Airway epithelial cell (primary cell): ENCODE results near the gene CITED2.

- RAMPAGE, long total RNA = no peak
Observed at GRCh38 chr6:139373669-139373961, 833 bp downstream of the CITED2 start.

GRCh38 chr6:139373962-139374714 is at the start of gene CITED2:
Gene CITED2 (minus strand): TSS chr6:139374648.
- RAMPAGE, long total RNA = start-site peak on the minus strand at chr6:139374645-139374653, 1,803 and 455 reads in 2 replicates

GRCh38 chr6:139472327-139473042 is 98.0 kb upstream of the CITED2 start:
- RAMPAGE, long total RNA = no peak

DNA sequence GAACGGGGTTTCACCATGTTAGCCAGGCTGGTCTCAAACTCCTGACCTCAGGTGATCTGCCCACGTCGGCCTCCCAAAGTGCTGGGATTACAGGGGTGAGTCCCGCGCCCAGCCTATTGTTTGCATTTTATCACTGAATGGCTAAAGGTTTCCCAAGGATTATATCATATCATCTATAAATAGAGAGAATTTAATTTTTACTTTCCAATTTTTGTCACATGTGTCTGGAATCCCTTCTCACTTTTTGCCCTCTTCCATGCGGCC is 130.9 kb upstream of the CITED2 start:
- RAMPAGE, long total RNA = no peak

DNA sequence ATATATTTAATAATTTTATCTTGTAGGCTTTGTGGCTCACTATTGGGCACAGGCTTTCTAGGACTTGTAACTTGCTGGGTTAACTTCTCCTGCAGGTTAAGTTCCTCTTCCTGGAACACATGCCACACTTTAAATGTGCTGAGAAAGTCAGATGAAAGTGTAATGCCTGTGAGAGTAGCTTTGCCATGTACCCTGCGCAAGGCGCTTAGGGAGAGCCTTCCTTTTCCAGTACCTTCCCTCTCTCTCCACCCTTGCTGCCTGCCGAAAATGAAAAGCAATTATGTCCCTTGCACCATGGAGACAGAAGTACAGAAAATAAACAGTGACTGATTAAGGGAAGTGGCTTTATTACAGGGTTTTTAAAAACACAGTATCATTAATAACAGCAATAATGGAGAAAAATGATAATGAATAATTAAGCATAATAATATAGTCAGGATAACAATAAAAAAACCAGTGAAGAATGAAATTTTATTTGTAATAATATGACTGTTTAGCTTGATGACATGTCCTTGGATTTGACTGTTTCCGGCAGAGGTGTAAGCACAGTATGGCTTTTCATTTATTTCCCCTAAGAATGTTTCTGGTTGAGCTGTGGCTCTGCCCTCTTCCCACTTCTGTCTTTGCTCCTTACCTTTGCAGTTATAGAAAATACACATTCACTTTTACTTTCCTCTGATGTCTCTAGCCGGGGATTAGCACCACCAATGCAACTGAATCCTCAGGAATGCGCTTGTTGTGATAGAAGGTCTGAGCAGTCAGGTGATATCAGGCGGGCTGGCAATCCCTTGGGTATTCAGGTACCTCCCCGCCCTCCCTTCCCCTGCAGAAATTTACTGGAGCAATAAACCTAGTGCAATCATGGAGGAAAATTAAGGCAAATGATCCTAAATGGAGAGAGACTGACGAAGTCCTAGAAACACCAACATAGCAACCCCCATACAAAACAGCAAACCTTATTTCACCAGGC is 472.4 kb upstream of the CITED2 start:
- RAMPAGE, long total RNA = no peak

- RAMPAGE, long total RNA = no peak
Observed at GRCh38 chr6:140343009-140343658, 968.7 kb upstream of the CITED2 start.

- RAMPAGE, long total RNA = no peak
Observed at GRCh38 chr6:140609917-140610269, 1235.4 kb upstream of the CITED2 start.

GRCh38 chr6:140897819-140898813 is 1234.6 kb upstream of the GJE1 start:
- RAMPAGE, long total RNA = no peak

GRCh38 chr6:141463133-141463580 is 669.6 kb upstream of the GJE1 start:
- RAMPAGE, long total RNA = no peak

DNA sequence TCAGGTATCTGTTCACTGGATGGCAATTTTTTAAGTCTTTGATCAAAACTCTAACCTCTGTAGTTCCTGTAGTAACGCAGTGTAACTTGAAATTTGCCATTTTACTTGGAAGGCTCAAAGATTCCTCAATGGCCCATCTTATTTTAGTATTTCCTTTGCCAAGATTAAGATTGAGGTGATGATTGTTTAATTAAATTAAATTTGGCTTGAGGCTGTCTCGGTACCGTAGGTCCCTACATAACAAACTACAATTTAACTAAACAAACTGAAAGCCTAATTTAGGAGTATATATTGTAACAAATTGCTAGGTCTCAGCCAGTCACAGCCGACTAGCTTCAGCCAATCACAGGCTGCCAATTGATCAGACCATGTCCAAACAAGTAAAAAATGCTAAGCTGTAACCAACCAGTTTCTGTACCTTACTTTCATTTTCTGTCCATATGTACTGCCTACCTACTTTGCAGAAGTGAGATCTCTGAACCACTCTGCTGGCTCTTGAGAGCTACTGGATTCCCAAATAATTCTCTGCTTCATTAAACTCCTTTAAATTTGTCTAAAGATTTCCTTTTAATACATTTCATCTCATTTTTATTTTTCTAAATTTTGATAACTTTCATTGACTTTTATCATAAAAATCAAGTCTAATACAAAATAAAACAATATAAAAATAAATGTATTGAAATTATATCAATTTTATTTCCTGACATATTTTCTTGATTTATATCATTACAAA is 648.0 kb upstream of the GJE1 start:
- RAMPAGE, long total RNA = no peak

DNA sequence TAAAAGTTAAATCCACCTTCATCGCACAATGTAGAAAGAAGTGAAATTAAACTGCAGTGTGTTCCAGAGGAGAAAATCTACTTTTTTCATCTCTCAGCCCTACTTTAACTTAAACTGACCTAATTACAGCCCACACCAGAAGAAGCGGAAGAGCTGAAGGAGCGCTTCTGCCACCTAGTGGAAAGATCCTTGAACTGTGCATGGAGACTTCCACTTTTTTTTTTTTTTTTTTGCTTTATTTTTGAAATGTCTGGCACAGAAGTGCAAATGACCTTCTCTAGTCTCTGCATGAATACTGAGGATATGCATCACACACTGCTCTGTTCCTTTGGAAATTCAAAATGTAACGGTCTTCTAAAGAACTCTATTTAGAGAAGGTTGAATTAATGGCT is 569.9 kb upstream of the GJE1 start:
- RAMPAGE, long total RNA = no peak

GRCh38 chr6:142378058-142378974 is 76.5 kb downstream of the ADGRG6 start:
- RAMPAGE, long total RNA = no peak

DNA sequence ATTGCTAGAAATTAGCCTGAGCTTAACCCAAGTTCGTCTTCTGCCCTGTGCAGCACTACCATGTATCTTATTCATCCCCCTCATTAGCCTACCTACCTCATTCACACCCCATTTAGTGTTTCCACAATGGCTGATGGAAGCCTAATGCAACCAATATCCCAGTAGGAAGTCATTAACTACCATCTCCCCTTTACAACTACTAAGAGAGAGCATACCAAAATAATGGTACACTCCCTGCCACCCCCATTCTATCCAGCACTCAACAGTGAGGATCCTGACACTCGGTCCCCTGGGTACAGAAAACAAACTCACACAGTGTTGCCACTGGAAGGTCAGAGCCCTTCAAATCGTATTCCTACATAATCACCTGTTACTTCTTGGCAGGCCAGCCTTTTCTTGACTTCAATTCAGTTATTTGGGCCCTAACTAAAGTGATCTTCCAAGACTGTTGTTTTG is 234.9 kb downstream of the HIVEP2 start:
- RAMPAGE, long total RNA = no peak

GRCh38 chr6:142801890-142802477 is 143.0 kb downstream of the HIVEP2 start:
- RAMPAGE, long total RNA = no peak

DNA sequence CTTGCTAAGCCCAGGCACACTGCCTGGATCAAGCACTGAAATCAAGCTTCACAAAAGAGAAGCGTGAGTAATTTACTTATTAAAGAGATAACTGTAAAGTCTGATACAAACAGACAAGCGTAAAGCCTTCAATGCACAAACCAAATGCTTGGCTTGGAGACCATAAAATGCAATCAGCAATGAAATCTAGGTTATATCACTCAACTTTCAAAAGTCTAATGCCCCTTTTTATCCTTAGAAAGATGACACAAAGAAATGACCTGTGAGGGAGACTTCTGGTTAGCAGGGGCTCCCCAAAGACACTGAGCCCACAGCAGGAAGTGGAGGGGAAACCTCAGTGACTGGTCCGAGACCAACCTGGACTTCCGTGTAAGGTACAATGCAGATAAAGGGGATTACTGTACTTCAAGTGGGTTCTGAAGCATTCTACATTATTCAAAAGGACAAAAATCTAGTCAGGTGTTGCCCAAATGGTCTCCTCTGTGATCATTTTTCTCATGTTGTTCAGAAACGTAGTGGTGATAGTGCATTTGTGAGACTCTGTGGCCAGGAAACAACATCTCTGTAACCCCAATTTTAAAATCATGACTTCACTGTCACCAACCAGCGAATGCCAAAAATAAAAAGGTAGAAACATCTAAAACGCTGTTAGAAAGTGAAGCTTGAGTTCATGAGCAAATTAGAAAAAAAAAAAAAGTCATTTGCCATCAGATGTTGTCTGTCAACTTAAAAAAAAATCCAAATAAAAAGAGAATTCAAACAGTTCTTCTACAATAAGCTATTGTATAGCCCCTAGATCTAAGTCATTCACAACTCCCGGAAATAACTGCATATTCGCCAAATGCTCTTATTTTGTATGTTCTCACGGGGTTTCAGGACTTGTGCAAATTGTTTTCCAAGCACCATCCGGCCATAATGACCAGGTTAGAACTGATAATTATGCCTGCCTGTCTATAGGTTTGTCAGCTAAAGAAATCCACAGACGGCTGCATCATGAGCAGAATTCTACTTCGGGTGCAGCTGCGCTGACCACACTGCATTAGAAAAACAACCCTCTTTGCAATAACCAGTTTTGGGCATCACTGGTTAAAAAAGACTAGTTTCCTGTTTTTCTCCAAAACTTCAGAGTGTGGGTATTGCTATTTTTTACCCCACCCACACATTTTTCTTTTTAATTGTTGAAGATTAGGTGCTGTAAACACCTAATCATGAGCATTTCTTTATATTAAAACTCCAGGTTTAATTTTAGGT is 88.0 kb downstream of the HIVEP2 start:
- RAMPAGE, long total RNA = no peak

- RAMPAGE, long total RNA = no peak
Observed at GRCh38 chr6:142872442-142872951, 72.5 kb downstream of the HIVEP2 start.

- RAMPAGE, long total RNA = no peak
Observed at GRCh38 chr6:142913470-142914155, 31.4 kb downstream of the HIVEP2 start.

DNA sequence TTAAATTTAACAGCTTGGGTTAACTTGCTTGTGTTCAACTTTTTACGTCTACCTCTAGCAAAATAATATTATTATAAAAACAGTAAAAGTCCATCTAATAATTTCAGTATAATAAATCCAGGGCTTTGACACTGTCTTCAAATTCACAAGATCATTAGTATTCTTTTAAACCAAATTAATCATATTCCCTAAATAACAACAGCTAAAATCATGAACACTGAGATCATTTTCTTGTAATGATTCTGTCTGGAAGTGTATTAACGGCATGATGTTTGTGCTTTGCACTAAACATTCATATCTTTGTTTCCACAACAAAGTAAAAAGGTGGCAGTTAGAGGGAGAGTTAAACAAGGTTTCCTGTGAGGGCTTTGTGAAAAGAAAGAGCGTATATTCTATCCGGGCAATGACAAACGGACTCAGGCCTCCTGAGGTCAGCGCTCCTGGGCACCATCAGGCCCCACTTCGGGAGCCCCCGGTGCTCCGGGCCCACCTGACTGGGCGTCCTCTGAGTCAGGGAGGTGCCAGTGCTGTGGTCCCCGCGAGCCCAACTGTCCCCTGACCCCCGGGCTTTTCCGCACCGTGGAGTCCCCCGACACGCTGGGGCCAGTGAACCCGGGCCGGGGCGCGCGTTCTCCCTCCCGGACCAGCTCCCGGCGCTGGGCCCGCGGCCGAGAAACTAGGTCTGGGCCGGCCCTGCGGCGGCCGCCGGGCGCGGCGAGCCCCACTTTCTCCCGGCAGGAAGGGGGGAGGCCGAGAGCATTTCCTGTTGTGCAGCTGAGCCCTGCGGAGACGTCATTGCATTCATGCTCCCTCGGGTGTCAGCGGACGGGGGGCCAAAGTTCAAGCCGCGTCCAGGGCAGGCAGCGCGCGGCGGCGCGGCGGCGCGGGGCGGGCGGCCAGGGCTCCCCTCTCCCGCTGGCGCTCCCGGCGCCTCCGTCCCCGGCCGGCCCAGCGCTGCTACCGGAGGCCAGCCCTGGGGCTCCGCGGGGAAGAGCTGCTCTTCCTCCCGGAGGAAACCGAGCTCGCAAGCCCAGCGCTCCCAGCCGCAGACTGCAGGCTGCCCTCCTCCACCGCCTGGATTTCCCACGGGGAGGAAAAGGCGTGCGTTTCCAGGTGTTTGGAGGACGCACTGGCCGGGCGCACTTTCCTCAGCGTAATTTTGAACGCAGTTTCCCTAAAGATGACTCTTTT is 18.4 kb downstream of the HIVEP2 start:
- RAMPAGE, long total RNA = no peak

- RAMPAGE, long total RNA = no peak
Observed at GRCh38 chr6:142932742-142933265, 12.2 kb downstream of the HIVEP2 start.

- RAMPAGE, long total RNA = no peak
Observed at GRCh38 chr6:143061804-143062126, 1.1 kb downstream of the AIG1 start.